Fibroblast of villous mesenchyme (primary cell): ENCODE results near the genes ARF6, MAP4K5 and NIN.

GRCh38 chr14:48274718-48275247 is 599.4 kb upstream of the MDGA2 start:
- CAGE, long polyA plus RNA: no peak

- CAGE, long polyA plus RNA: no peak
These were observed 8.7 kb downstream of the RPS29 start for GRCh38 chr14:49577240-49578029.

DNA sequence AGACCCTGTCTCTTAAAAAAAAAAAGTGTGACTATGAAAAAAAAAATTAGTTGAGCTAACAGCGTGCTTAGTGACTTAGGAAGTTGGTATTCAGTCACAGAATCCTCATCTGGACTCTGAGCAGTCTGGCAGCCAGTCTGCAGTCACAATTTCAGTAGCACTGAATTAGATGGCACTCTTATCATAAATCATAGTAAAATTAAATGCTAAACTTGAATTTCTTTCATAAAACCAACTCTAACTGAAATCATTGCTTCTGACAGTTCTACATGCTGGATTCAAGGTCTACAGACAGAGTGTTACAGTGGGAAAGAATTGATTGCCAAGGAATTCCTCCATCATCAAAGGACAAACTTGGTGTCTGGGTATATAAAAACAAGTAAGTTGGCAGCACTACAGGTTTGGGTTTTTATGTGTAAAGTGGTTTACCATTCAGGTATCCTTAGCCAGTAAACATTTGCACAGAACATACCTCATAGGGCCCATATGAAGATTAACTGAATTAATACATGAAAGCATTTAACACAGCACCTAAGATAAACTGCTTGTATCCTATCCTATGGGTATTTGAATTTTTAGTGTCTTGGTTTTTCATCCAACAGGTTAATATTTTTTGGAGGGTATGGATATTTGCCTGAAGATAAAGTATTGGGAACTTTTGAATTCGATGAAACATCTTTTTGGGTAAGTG is 9.8 kb downstream of the KLHDC2 start:
- CAGE, long polyA plus RNA: no peak

DNA sequence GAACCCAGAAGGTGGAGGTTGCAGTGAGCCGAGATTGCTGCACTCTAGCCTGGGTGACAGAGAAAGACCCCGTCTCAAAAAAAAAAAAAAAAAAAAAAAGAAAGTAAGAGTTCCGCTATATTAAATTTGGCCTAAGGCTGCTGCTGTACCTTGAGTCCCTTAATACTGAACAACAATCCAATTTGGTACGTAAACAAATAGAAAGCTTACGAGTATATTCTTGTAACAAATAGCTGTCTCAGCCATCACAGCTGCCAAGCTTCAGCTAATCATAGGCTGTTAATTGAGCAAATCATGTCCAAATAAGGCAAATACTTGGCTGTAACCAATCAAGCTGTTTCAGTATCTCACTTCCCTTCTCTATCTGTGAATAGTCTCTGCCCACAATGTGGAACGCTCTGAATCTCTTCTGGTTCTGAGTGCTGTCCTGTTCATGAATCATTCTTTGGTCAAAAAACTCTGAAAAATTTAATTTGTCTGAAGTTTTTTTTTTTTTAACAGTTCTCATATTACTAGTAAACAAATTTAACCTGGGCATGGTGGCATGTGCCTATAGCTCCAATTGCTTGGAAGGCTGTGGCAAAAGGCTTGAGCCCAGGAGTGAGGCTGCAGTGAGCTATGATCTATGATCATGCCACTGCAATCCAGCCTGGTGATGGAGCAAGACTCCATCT is 5.8 kb upstream of the NEMF start:
- CAGE, long polyA plus RNA: no peak

GRCh38 chr14:49892793-49893185 is at the start of gene ARF6:
ARF6 (plus strand) TSS chr14:49893082.
- CAGE, long polyA plus RNA: start-site peak on the plus strand at chr14:49893059-49893112, 191 and 144 reads in 2 replicates

DNA sequence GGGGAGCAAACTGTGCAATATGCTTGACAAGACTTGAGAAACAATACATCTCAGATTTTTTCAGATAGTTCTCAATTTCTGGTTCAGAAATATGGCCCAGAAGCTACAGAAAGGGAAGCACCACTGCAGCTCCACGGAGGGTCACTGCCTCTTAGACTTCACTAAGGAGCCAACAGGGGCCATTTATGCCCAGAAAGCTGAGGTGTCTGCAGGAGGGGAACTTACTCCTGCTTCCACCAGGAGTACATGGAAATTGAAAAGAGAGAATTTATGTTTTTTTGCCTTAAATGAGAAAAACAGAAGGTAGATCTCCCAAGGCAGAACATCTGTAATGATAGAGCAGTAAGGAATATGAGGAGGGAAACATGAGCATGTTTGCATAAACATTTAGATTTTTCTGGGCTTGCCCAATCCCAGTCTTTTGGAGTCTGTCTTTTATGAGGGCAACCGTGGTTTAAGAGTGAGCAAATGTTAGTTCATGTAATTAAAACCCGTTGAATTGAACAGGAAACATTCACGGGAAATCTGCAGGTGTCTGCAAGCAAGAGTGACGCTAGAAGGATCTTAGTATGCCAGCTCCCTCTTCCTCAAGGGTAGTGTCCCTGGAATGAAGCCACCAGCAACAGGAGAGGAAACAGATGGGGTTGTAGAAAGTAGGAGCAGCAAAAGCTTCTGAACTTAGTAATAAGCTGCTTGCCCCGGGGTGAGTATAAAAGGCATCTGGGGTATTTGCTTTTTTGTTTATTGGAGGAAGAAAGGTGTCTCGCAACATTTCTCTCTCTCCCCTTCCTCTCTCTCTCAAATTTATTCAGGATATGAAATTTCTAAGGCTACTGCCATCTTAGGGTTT is 79.3 kb downstream of the ARF6 start:
- CAGE, long polyA plus RNA: no peak

GRCh38 chr14:50040361-50040964 is 75.9 kb downstream of the VCPKMT start:
- CAGE, long polyA plus RNA: no peak

DNA sequence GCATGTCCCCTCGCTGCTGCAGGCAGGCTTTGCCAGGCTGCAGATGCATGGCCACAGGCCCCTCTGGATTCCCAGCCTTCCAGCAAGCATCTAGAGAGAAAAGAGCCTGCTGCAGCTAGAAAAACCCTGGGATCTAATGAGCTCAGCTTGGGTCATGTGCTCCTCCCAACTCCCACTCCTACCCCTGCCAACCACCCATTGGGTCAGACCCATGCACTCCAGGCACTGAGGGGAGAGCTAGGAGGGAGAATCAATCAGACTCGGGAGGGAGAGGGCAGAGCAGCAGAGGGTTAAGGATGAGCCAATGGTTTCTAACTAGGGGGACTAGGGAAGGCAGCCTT is 56.6 kb downstream of the VCPKMT start:
- CAGE, long polyA plus RNA: no peak

GRCh38 chr14:50082281-50082767 is 34.0 kb downstream of the VCPKMT start:
- CAGE, long polyA plus RNA: no peak

- CAGE, long polyA plus RNA: no peak
These were observed 440 bp downstream of the SOS2 start for GRCh38 chr14:50230820-50231456.

- CAGE, long polyA plus RNA: no peak
These were observed 30.5 kb downstream of the DMAC2L start for GRCh38 chr14:50342528-50343214.

DNA sequence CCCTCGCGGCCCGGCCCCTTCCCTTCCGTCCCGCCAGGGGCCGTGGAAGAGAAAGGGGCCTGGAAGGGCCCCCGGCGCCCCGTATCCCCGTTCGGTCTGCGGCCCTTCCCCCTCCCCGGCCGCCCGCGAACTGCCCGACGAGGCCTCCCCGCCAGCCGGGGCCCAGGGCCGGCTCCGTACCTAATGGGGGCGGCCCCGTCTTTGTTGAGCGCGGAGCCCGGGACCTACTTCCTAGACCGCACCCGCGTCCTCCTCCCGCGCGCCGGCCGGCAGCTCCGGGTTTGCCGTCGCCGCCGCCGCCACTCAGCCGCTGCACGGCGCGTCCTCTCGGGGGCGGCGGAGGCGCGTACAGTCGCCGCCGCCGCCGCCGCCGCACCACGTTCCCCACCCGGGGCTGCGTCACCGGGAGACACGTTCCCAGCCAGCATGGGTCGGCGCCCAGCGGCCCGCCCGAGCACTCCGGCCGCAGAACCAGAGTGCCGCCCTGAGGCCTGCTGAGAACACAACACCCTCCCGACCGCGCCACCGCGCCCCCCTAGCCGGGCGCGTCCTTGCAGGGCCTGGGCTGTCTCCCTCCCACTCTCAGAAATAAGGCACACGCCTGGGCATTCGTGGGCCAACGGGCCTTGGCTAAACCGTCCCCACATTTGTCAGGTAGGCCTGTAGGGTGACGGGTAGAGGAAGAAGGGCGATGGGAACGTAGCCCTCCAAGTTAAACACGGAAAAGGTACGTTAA is at the start of gene MAP4K5:
Gene MAP4K5 (minus strand): TSS at position 350 of the 736 bp plus-strand sequence.
- CAGE, long polyA plus RNA: no peak

- CAGE, long polyA plus RNA: no peak
These were observed 2.9 kb downstream of the SAV1 start for GRCh38 chr14:50665060-50665663.

- CAGE, long polyA plus RNA: no peak
These were observed 73.6 kb downstream of the NIN start for GRCh38 chr14:50757066-50757974.

GRCh38 chr14:50830976-50831968 is at the start of gene NIN:
NIN (minus strand) TSS chr14:50831162.
- CAGE, long polyA plus RNA: no peak

DNA sequence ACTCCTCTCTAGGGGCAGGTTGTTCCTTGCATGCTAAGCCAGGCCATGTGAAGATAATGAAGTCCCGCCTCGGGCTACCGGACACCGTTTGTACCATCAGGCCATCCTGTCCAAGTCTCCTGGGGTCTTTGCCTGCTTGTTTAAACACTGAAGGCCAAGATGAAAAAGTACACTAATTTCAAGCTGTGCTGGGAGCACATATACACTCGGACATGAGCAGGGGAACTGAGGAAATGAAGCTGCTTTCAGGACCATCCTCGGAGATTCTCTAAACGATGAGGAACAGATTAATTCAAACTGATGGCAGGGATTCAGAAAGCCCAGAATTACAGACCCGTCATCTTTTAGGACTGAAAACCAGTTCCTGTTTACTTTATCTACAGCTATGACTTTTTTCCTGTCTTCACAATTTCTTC is 6.3 kb upstream of the ABHD12B start:
- CAGE, long polyA plus RNA: no peak

DNA sequence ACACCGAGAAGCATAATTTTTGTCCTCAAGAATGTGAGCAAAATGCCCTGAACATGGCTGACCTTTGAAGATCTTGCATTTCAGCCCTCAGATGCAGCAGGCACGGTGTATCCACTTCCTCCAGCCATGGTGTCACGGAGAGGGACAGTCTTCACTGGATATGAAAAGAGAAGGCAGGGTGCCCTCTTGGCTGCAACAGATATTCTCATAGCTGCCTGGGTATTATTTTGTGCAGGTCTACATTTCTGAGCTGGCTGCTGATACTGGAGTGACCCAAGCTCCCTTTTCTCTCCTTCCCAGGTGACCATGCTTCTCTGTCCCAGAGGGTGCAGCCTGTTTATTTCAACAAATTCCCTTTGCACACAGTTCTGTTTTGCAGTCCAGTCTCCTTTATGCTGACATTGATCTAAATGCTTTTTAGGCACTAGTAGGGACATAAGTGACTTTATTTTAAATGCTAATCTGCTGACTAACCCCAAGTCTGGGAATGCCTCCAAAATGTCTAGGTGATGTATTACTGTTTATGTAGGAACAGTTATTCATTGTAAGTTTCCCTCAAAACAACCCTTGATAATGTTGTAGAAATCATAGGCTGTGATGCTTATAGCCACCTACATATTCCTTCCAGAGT is 17.4 kb upstream of the PYGL start:
- CAGE, long polyA plus RNA: no peak

DNA sequence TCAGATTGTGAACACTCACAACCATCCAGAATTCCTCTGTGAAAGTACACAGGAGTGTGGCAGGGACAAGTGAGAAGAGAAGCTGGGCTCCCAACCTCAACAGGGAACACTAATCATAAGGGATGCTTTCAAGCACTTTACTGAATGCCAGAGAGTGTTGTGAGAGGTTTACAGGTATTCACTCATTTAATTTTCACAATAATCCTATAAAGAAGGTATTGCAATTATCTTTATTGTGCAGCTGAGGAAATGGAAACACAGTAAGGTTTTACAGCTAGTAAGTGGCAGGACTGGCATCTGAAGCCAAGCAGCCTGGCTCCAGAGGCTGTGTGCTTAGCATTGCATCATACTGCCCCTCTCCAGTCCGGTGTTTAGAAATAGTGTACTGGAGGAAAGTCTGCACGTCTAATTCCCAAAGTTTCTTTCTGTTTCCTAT is 60.2 kb upstream of the PYGL start:
- CAGE, long polyA plus RNA: no peak

- CAGE, long polyA plus RNA: no peak
These were observed 1.1 kb upstream of the TRIM9 start for GRCh38 chr14:51095849-51096519.

DNA sequence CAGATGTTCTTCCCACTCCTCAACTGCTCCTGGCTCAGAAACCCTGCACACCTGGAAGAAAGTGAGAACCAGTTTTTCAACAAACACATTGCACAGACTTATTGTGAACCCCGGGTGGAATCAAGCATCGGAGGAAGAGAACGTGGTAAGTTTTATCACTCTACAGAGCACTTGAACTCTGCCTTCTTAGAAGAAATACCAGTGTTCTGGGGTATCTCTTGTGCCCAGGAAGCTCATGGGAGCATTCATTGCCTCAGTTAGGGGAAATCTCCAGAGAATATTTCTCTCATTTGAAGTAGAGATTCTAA is 93.3 kb downstream of the TMX1 start:
- CAGE, long polyA plus RNA: no peak